Measurements from ENCODE around the genes RUFY4, CXCR1, GPBAR1, AAMP and TMBIM1.

DNA sequence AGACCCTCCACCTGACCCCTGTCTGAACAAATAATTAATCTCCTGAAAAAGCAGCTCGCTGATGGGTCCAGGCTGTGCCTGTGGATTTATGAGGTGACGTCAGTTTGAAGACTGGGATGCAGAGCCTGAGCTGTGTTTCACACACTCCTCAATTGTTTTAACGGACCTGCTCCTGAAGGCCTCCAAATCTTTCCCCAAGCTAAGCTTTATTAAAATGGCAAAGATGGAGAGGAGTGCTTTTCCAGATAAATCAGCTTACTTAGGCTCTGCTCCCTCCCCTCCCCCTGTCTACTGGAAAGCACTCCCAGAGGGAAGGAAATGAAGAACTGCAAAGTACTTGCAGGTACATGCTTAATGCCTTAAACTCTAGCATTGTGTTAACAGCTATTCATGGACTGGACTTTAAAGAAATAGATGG, 390.3 kb upstream of the TNP1 start:
- PRO-cap, 2 experiments = no peak in any of the 2 experiments

GRCh38 chr2:217356673-217357217, 496.9 kb upstream of the TNP1 start:
- PRO-cap, 2 experiments = no peak in any of the 2 experiments

- PRO-cap, 2 experiments = no peak in any of the 2 experiments
Measured at GRCh38 chr2:217433369-217433863, 569.4 kb downstream of the TNS1 start.

GRCh38 chr2:217770297-217770859, 232.4 kb downstream of the TNS1 start:
- PRO-cap, 2 experiments = no peak in any of the 2 experiments

DNA sequence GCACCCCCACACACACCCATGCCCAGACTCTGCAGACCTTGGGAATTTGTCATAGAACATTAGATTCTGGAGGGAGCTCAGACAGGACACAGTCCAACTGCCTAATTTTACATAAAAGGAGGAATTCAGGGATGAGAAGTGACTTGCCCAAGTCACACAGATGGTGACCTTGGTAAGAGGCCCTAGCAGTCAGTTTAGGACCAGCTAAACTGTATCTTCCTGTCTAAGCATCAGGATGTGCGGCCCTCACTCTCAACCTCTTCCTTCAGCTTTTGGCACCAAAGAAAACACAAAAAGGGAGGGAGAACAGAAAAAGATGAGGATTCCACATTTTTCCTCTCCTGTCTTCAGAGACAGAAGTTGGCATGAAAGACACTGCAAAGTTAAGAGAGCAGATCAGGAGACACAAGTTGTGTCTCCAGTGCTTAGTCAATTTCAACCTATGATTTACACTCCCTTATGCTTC, 186.8 kb downstream of the TNS1 start:
- PRO-cap, 2 experiments = no peak in any of the 2 experiments

DNA sequence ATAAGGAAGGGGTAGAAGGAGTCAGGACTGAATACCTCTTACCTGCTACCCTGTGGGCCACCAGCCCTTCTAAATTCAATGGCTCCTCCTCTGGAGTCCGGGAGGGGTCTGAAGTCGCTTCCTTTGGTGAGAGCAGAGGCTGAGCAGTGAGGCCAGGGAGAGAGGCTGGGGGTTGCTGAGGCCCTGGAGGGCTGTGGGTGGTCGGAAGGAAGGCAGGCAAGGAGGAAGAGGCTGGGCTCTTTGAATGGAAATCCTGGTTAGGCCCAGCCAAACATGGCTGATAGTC, 155.4 kb downstream of the TNS1 start:
- PRO-cap, 2 experiments = no peak in any of the 2 experiments

DNA sequence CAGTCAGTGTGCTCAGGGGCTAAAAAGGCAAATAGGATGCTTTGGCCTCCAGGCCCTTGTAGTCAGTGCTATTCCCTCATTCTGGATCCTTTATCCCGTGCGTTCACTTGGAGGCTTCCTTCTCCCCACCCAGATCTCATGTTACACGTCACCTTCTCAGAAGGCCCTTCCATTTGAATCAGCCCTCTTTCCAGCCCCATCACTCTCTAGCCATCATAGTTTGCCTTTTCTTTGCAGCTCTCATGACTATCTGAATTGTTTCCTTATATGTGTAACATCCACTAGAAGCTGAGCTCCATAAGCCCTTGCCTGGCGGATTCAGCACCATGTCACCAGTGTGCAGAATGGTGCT, 113.4 kb downstream of the TNS1 start:
- PRO-cap, 2 experiments = no peak in any of the 2 experiments

- PRO-cap, 2 experiments = no peak in any of the 2 experiments
Measured at GRCh38 chr2:217890019-217890951, 112.5 kb downstream of the TNS1 start.

DNA sequence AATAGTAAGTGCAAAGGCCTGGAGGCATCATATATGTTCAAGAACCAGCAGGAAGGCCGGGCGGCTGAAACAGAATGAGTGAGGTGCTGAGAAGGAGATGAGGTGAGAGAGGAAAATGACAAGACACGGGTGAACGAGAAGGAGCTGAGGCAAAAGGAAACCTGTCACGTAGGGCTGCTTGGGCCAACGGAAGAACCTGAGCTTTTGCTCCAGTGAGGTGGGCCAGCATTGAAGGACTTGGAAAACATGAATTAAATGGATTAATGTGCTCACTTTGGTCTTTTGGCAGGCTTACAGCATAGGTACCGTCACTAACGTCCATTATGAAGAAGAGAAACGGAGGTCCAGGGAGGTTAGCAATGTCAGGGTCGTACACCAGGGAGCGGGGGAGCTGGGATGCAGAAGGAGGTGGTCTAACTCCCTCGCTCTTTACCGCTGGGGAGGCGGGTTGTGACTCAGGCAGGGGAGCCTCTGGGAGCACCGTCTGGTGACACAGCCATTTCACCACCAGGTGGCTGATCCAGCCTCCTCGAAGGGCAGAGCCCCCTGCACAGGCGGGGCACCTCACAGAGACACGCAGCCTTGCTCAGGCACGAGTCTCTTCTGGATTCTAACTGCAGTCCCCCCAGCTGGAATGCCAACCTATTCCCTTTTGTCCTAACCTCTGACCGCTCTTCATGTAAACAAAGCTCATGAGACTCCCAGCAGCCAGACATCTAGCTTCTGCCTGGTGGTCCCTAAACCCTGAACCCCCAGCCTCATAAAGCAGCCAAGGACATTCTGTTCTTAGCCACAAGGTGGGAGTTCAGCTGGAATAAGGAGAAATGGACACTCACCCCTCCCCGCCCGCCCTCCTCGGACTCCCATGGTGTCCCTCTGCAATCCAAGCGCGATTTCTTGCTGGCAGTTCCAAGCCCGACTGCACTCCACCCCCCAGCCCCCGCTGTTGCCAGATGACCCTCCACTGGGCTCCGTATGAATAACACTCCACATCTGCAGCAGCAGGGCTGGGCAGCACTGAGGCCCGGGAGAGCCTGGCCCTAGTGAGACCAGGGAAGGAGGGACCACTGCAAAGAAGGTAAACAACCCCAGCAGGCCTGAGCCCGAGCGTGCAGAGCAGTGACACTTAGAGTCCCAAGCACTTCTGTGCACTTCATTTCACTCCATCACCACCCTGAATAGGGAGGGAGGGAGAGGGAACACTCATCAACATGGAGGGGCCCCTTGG, 84.5 kb downstream of the TNS1 start:
- PRO-cap, 2 experiments = peak in 2 of 2 experiments; most common plus-strand start position 567 of the sequence (in 2); most common minus-strand start position 361 of the sequence (in 2)

DNA sequence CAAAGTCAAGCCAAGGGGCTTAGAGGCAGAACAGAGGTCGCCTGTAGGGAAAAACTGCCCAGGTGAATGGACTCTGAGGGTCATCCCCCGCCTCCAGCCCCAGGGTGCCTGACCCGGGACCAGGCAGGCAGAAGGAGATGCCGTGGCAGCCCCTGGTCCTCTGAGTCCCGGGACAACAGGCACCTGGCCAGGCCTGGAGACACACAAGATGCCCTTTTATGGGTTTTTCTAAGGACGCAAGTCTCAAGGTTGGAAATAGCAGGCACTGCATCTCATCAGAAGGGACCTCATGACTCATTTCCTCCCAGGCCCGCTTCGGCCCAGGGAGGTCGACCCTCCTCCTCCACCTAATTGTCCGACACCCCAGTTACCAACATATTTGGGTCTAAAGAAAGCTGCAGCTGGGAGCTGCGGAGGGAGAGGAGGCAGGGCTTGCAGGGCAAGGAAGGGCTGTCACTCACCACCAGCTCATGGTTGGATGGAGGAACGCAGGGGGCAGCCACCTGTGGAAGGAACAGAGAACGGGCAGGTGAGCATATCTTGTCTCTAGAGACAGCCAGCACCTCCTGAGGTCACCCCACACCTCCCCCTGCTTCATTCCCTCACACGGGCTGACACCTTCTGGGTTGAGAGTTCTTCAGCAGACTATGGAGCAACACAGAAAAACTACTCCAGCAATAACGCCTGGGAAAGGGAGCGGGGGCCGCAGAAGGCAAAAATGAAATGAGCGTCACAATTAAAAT, 82.9 kb downstream of the TNS1 start:
- PRO-cap, 2 experiments = no peak in any of the 2 experiments

- PRO-cap, 2 experiments = peak in 1 of 2 experiments; most common plus-strand start chr2:217983678 (in 1); most common minus-strand start chr2:217983573 (in 1)
Measured at GRCh38 chr2:217983333-217983942, 19.4 kb downstream of the TNS1 start.

GRCh38 chr2:218068700-218069566, at the start of gene RUFY4:
RUFY4 (plus strand) TSS chr2:218069253.
- PRO-cap, 2 experiments = no peak in any of the 2 experiments

DNA sequence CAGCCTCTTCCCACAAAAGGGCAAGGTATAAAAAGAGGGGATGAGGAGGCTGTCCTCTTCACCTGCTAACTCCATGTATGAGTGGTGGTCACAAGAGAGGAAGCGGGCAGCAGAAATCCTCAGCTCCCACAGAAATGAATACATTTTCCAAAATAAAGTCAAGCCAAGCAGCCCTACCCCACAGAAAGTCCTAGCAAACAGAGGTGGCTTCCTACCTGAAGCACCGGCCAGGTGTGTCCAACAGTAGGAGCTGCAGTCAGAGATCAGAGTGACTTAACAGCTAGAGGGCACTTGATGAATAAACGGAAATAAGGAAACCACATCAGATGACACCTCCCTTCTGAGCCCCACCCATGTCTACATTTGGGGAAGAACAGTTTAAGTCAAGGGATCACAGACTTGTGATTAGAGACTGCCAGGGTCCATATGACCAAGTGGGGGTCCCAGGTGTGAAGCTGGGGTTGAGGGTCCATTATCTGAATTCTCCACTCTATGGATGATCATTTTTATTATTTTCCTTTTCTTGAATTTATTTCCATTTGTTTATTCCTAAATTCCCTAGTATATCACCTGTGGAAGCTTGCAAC, at the start of gene CXCR1:
TSS of gene CXCR1 (minus strand) at position 270 of the 587 bp plus-strand sequence.
- PRO-cap, 2 experiments = no peak in any of the 2 experiments

DNA sequence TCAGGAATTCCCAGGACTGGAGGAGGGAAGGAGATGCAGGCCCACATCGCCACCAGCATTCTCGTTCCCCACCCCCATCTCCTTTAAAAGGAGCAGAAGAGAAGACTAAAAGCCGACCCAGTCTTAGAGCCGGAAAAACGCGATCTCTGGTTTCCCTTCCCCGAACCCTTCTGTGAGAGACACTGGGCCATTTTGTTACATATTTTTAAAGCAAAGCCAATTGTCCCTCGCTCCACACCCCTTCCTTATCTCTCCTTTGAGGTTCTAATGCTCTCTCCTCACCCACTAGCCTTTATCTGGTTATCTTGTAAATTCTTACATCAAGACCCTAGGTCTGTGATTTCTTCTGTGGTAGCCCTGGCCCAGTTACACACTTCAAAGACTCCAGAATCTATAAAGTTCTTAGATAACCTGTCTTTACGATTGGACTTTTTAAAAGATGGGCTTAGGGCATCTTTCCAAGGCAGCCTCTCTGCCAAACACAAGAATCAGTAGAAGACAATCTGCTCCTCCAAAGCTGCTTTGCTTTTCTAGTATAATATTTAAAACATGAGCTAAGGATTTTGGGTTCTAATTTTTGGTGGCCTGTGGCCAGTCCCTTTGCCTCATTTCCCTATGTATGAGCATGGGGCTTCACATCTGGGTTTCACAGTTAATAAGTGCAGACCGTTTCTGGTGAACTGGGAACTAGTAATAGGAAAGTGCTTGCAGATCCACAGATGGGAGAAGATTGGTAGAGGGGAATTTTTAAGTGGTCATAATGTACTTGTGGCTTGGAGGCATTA, 1.2 kb downstream of the ARPC2 start:
- PRO-cap, 2 experiments = no peak in any of the 2 experiments

GRCh38 chr2:218237950-218238436, 21.0 kb downstream of the ARPC2 start:
- PRO-cap, 2 experiments = no peak in any of the 2 experiments

DNA sequence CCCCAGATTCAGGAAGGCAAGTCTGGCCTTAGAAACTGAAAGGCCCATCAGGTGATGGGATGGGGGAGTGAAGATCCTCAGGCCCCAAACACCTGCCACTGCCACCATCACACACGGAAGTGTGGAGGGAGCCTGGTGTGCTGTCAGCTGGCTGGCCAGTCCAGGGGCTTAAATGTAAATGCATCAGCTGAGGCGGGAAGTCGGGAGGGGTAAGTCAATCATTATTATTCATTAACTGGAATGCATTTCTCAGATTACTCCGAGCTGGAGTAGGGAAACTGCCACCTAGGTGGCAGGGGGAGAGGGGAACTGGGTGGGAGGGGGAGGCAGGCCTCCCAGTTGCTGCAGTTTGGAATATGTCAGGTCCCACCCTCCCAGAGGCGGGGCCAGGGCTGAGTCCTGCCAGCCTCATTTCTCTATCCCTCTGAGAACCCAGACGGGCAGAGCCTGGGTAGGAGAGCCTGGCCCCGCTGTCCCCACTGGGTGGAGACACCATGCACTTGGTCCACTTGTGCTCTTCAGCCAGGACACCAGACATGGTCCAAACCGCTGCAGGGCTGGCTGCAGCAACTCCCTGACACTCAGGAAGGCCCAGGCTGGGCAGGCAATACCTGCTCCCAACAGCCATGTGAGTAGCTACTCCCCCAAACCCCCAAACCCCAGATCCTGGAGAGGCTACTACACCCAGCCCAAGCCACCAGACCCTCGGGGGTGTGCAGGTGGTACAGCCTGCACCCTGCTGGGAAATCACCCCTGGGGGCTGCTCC, at the start of gene GPBAR1:
TSS of gene GPBAR1 (plus strand) at position 427 of the 767 bp plus-strand sequence.
- PRO-cap, 2 experiments = peak in 2 of 2 experiments; most common plus-strand start position 427 of the sequence (in 2)

DNA sequence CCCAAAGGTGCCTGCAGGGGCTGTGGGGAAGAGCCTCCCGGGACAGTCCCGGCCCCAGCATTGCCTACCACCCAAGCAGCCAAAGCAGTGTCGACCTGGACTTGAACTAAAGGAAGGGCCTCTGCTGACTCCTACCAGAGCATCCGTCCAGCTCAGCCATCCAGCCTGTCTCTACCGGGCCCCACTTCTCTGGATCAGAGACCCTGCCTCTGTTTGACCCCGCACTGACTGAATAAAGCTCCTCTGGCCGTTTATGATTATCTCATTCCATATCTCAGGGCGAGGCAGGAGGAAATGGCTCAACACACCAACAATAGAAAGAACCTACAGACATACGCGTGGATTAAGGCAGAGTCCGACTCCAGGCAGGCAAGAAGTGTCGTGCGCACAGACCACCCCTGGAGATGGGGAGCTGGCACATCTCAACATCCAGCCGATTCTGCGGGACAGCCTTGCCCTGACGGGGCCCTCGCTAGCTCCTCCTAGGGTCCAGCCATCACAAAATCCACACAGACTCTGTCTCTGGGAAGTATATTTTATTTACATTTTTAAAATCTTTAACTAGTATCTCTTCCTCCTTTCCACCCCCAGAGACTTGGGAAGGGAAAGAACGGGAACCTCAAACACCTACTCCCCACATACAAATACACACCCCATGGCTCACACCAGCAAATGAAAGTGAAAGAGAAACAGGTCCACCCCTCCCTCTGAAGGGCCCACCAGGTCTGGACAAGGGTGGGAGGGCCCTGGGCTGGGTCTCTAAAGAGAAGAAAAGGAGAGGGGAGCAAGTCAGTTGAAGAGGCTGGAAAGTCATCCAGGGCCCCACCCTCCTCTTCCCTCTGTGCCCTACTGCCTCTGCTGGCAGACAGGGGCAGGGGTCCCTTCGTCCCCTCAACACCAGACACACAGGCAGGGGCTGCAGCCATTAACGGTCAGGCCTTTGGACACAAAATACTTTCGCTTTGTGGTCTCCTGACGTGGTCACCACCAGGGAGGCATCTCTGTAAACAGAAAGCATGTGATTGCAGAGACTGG, 3.1 kb downstream of the GPBAR1 start:
- PRO-cap, 2 experiments = no peak in any of the 2 experiments

DNA sequence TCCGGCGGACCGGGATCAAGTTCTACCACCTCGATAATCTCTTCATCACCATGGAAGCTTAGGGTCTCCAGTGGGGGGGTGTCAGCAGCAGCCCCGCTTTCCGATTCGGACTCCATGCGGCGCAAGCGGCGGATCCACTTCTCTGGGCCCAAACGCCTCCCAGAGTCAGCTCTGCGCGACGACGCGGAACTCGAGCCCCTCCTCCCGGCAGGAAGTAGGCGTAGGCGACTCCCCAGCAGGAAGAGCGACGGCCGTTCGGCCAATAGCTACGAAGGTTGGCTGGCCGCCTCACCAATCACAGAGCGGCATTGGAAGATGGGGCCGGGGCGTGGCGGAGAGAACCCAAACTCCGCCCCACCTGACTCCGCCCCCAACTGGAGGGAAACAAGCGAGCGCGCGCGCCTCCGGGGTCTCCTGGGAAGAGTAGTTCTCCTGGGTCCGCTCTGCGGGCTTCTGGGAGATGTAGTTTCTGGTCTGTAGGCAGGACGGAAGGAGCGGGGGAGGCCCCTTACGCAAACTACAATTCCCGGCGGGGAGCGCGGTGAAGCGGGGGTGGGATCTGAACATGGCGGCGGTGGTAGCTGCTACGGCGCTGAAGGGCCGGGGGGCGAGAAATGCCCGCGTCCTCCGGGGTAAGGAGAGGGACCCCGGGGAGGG, at the start of gene AAMP:
TSS of gene AAMP (minus strand) at position 167 of the 657 bp plus-strand sequence.
- PRO-cap, 2 experiments = peak in 2 of 2 experiments; most common plus-strand start position 544 of the sequence (in 2); most common minus-strand start position 167 of the sequence (in 2)

DNA sequence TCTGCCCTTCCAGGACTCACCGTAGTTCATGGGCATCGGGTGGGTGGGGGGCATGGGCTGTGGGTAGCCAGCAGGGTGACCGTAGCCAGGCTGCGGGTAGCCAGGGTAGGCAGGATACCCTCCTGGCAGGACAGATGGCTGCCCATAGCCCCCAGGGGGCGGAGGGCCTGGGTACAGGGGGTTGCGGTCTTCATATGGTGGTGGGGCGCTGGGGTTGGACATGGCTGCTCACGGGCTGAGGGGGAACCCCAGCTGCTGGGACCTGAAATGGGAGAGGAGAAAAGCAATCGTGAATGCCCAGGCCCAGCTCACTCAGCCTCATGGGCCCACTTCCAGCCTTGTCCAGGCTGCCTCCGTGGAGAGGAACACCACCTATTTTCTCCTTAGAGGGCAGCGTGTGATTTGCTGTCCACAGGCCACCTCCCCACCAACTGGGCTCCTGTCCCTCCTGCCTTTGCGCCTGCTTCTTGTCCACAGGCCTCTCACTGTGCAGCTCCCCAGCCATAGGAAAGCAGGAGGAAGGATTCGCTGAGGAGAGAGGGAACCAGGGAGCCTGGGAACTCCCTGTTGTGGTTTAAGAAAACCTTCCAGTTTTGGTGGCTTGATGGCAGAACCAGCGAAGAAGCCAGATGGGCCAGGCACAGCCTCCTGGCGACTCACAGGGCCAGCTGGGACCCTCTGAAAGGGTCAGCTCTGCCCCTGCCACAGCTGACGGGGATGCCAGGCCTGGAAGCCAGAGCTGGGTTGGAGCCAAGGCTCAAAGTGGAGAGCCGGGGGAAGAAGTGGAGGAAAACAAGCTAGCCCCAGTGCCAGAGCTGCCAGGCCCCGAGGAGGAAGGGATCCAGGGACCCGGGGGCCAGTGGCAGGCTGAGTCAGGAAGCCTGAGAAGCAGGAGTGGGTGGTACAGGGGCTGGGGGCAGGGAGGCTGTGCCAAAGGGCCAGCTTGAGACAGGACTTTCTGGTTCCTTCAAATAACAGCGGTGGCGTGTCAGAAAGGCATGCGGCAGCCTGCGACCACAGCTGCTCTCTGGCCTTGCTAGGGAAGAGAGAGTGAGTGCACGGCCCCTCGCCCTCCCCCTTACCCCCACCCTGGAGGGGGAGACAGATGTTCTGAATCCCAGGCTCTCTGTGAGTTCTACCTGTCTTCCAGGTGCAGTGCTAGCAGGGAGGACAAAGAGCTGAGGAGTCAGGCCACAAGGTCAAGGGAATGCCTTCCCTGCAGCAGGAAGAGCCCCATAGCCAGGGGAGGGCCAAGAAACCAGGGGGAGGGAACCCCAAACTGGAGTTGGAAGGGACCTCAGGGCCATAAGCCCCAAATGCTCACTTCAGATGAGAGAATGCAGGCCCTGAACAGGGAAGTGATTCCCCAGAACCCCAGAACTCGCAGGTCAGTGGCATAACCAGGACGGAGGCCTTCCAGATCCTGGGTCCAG, 9.9 kb downstream of the TMBIM1 start:
- PRO-cap, 2 experiments = no peak in any of the 2 experiments

GRCh38 chr2:218292330-218292921, at the start of gene TMBIM1:
TMBIM1 (minus strand) TSS chr2:218292503.
- PRO-cap, 2 experiments = peak in 2 of 2 experiments; most common plus-strand start chr2:218292643 (in 2); most common minus-strand start chr2:218292503 (in 2)

Data from right ventricle myocardium (tissue), 1 donor.